Sciatic nerve (tissue), 1 donor: ENCODE data around the gene TEX22.

DNA sequence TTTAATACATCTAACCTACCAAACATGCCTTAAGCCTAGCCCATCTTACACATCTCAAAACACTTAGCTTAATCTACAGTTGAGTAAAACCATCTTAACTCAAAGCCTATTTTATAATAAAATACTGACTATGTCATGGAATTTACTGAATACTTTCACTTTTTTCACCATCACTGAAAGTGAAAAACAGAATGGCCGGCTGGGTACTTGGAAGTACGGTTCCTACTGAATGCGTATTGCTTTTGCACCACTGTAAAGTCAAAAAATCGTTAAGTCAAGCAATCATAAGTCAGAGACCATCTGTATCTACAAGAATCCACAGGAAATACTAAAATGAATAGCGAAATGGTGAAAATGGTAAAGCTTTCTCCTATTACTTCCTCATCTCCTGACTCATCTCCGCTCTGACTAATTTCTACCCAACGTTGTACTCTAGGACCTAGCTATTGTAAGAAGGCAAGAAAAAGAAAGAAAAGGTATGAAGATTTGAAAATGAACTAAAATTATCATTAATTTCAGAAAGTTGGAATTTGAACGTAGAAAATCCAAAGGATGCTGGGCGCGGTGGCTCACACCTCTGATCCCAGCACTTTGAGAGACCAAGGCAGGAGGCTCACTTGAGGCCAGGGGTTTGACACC, 5.1 kb upstream of the CDCA4 start:
- PRO-cap: no peak

DNA sequence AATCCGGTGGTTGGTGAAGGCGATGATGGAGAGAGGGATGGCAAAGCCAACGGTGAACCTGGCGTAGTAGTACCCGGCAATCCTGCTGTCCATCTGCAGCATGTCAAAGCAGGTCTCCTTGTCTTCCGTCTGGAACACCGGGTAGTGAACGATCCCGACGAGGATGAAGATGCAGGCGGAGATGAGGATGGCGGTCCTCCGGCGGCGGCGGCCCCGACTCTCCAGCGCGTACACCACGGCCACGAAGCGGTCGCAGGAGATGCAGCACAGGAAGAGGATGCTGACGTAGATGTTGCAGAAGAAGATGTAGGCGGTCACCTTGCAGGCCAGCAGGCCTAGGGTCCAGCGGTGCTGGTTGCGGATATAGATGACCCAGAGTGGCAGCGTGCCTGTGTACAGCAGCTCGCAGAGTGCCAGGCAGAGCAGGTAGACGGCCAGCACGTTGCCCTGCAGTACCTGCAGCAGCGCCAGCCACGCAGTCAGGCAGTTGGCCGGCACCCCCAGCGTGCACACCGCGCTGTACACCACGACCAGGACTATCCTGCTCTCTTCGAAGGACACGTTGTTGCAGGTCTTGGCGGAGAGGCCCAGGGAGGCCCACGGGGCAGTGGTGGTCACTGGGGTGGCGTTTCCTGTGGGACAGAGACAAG, 13.6 kb downstream of the GPR132 start:
- PRO-cap: no peak

- PRO-cap: unidirectional peak, minus-strand start at chr14:105059195
Observed at GRCh38 chr14:105059143-105059564, 6.1 kb downstream of the GPR132 start.

- PRO-cap: bidirectional peak, plus-strand start at chr14:105070029, minus-strand start at chr14:105069890; bidirectional peak, plus-strand start at chr14:105070683, minus-strand start at chr14:105070428
Observed at GRCh38 chr14:105069664-105070727, 4.8 kb upstream of the GPR132 start.

- PRO-cap: no peak
Observed at GRCh38 chr14:105071268-105071784, 6.1 kb upstream of the GPR132 start.

DNA sequence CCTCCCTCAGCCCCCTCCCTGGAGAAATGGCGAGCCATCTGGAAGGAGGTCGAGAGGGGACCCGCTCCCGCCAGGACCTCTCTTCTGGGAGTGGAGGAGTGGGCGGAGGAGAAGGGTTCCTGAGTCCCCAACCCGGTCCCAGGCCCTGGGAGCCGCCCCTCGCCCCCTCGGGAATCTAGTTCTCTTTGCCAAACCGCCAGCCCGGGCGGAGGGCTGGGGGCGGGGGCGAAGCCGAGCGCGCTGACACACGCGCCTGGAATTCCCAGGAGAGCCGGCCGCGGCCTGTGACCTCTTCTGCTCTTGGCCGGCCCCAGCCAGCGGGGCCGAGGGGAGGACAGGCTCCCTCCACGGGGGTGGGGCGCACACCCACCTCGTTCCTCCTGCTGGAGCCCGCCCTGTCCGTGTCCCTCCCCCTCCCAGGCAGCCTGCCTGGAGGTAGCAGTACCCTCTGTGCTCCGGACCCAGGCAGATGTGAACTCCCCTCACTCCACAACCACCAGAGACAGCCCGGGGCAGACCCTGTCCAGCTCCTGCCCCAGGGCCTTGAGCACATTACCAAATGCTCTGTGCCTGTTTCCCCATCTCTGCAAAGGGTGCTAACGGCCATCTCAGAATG, 23.0 kb upstream of the GPR132 start:
- PRO-cap: unidirectional peak, minus-strand start at position 82 of the sequence; unidirectional peak, minus-strand start at position 156 of the sequence

DNA sequence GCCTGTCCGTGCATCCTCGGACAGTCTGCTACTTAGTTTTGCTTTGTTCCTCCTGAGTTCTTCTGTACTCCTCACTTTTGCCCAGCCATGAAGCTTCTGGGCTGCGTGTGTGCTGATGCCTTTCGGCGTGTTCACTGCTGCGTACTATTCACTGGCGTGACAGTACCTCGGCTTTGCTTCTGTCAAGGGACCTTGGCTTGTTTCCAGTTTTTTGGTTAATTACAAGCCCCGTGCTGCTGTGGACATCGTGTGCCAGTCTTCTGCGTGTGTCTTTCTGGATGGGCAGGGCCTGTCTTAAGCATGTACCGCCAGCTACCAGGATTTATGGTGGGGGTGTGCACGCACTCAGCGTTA, 2.5 kb downstream of the PACS2 start:
- PRO-cap: no peak

DNA sequence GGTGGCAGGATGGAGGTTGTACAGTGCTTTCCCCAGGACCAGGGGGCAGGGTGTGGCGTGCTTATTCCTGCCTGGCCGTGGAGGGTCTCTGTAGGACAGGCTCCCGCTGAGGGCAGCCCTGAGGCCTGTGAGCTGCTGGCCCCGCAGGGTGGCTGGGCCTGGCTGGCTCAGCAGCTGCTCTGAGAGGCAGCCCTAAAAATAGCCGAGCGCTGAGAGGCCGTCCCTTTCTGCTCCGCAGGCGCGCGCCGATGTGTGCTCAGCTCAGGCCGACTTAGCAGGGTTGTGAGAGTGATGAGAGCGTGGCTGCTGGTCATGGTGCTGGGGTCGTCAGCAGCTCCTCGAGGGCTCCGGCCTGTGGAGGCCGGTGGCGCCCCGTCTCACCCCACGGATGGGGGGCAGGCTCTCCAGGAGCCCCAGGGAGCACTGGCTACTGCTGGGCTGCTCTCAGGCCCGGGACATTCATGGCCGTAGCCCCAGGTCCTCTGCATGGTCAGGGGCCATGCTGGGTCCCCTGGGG, 9.9 kb downstream of the PACS2 start:
- PRO-cap: no peak

GRCh38 chr14:105330434-105331021, 16.0 kb downstream of the PACS2 start:
- PRO-cap: bidirectional peak, plus-strand start at chr14:105330751, minus-strand start at chr14:105330659

DNA sequence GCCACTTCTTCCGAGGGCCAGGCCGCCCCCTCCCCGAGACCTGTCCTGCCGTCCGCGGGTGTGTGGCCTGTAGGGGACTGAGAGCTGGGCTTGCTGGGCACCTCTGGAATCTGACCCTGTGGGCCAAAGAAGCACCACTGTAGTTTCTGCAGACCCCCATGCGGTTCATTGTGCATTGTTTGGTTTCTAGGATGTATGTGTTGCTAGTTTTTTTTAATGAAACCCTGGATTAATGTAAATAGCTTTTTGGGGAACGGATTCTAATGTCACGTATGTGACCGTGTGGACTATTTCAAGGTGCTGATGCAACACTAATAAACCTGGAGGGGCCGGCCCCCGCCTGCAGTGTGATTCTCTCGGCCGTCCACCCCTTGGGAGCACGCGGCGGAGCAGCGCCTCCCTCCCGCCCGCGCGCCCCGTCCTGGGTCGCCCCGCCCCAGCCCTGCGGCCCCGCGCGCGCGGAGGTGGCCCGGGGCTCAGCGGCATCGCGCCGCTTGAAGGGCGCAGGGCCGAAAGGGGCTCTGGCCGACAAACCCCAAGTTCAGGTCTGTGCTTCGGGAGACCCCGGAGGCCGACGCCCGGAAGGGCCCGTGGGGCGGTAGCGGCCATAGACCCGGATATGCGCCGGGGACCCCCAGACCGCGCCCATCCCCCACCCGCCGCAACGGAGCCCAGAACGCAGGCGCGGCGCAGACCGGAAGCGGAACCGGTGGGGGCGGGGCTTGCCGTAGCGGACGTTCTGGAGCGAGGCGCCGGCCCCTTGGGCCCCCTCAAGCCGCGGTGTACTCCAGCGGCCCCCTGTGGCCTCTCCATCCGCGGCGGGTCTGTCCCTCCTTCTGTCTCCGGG, at the start of gene TEX22:
Gene TEX22 (plus strand): TSS at position 725 of the 847 bp plus-strand sequence.
- PRO-cap: bidirectional peak, plus-strand start at position 479 of the sequence, minus-strand start at position 496 of the sequence; bidirectional peak, plus-strand start at position 728 of the sequence, minus-strand start at position 666 of the sequence

DNA sequence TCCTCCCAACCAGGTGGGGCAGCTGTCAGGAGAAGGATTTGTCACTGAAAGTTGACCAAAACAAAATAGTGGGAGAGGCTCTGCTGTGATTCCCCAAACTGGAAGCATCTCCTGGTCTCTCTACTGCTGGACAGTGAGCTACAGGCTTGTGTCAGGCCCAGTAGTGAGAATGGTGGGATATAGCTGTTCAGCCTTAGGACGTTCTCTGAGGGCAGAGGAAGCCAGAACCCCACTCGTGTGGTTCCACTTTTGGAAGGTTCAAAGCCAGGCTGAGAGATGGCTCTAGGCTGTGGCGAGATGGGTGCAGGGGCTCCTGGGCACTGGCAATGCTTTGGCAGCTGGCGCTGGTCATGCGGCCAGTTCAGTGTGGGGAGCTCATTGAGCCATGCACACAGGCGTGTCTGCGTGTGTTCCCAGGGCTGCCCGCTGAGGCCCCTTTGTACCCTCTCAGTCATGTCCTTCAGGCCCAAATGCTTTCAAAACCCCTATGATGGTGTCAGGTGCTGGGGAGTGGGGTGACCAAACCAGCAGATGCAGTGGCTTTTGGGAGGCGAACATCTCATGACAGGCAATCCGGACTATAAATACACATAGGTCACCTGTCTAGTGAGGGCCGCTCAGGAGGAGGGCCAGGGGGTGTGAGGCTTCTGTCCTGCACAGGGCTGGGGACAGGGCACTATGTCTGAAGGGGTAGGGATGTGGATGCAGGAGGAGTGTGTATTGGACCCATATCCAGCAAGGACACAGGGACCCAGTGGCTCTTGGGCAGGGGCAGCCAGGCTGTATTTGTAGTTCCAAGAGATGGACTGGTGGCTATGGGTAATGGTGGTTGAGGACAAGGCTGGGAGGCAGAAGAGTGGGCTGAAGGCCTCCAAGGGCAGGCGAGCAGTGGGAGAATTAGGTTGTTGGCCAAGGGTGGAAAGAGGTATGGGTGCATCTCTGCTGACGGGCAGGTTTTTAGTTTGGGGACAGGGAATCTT, 1.8 kb downstream of the TEX22 start:
- PRO-cap: no peak

DNA sequence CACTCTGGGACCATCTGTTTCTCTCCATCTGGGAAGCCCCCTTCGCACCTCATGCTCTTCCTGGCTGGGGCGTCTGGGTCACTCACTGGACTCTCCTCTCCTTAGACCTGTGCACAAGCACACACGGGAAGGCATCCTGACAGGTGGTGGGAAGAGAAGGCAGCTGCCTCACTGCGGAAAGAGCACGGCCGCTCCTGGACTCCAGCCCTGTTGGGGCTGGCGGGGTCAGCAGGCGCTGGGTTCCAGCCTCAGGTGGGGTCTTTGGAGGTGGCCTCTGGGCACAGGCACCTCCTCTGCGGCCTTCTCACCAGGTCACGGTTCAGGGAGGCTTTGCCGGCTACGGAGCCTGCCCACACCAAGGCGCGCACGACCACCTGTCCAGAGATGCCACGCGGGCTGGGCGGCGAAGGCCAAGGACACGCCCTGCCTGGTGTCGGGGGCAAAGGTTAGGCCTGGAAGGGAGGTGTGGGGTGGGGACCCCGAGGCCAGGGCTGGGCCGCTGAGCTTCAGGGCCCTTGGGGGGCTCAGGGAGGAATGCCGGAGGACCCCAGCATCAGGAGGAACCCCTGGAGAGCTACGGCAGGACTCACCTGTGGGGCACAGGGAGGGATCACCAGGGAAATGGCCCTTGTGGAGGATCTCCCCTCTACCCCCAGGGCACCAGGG, 520 bp upstream of the MTA1 start:
- PRO-cap: unidirectional peak, plus-strand start at position 221 of the sequence

DNA sequence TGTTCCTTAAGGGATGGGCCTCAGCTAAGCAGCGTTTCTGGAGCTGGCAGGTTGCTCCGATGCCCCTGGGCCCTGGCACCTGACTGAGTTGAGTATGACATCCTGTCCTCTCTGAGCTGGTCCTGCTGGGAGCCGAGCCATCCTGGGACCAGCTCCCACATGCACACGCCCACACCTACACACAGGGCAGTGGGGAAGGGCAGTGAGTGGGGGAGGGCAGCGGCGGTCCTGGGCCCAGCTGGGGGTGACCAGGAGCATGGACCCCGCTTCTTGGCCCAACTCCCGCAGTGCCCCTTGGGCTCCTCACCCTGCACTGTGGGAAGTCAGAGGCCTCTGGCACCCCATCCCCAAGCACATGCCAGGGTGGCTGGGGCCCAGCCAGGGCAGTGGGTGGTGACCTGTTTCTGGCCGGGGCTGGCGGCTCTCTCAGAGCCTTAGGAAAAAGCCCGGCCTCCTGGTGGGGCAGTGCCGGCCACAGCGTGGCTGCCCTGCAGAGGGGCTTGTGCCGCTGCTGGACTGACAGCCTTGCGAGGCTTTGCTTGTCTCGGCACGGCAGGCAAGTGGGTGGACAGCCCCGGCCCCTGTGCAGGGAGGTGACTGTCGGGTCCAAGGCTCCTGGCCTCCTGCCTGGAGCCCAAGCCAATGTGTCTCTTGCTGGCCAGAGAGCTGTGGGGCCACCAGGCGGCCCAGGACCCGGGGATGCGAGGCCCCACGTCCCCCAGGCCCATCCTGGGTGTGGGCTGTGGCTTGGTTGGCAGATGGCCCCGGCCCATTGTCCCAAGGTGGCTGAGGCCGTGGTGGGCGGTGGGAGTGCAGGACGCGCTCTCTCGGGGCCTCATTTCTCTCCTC, 5.8 kb upstream of the CRIP2 start:
- PRO-cap: no peak

DNA sequence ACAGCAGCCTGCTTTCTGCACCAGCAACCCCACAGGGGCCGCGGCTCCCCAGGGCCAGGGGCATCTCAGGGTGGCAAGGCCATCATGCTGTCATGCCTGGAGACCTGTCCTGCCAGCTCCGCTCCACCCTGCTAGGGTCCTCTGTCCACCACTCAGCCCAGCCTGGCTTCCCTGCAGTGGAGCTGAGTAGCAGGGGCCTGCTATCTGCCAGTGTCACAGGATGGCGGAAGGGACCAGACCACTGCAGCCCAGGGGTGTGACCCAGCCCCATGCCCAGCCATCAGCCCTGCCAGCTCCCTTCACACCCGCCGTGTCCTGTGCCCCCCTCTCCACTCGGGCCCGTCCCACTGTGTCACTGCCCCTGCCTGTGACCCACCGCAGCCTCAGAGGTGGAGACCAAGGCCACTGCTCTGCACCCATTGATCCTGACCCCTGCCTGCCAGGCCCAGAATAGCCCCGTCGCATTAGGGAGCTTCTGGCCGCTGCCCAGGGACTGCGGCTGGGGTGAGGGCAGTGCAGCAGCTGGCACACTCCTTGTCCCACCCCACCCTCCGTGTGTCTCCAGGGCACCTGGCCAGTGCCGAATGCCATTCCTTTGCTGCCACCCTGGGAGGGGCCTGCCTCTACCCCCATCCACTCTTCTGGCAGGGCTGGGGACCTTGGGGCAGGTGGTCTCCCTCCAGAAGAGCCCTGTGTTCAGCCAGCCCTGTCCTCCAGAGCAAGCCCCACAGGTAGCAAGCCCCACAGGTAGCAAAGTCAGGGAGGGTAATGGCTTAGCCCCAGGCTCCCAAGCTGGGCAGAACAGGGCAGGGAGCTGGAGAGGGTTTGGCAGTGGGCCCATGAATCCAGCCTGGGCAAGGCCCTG, 2.1 kb upstream of the CRIP2 start:
- PRO-cap: no peak

- PRO-cap: unidirectional peak, minus-strand start at chr14:105489319; bidirectional peak, plus-strand start at chr14:105489842, minus-strand start at chr14:105489798
Observed at GRCh38 chr14:105489176-105490351, 1.5 kb upstream of the TEDC1 start.

DNA sequence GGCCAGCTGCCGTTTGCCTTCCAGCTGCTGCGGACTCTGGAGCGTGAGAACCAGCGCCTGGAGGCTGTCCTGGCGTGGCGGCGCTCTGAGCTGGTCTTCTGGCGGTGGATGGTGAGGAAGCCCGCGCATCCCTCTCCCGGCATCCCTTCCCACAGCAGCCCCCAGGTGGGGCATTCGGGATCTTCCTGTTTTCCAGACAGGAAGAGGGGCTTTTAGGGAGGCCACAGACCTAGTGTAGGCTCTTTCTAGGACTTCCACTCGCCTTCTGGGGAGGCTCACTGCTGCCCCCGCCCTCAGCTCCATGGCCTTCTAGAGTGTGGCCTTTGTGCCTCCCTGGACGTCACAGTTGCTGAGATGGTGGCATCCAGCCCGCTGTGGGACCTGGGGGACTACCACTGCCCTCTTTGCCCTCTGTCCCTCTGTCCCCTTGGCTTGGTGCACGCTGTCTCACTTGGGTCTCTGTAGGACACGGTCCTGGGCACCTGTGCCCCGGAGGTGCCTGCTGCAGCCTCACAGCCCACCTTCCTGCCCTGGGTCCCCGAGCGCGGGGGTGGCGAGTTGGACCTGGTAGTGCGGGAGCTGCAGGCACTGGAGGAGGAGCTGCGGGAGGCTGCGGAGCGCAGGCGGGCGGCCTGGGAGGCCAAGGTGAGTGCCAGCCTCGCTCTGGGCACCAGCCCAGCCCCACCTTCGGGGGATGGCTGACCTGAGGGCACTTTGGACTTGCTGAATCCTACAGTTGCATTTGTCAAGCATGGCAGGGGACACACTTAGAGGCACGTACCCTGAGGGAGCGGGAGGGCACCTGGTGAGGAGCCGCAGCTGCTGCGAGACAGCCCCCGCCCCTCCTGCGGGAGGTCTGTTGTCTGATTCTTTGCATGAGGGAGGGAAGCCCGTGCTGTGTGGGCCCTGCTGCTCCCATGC, 6.5 kb downstream of the TEDC1 start:
- PRO-cap: no peak

DNA sequence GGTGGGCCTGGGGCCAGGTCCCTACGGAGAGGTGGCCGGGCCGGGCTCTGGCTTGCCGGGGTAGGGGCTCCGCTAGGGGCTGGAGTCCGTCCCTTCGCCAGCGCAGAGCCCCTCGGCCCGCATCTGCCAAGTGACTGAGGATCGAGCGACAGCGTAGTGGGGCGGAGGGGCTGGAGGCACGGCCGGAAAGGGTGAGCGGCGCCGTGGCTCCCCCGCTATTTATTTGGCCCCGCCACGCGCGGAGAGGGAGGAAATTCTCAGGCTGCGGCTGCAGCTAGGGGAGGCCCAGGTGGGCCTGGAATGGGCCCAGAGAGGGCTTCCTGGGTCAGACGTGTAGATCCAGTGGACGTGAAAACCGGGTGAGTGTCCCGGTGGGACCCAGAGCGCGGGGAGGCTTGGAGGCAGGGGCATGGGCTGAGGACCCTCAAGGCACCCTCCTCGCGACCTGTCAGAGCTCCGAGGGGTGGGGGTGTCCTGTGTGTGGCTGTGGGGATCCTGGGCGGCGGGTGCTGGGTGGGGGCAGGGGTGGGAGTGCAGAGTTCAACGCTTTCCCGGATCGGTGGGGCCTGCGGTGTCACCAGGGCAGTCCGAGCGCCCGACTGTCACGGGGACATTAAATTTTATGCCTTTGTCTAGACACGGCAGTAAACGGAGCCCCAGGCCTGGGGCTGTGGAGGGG, 836 bp downstream of the TMEM121 start:
- PRO-cap: bidirectional peak, plus-strand start at position 288 of the sequence, minus-strand start at position 125 of the sequence

- PRO-cap: no peak
Observed at GRCh38 chr14:105586075-105586749, 59.8 kb downstream of the TMEM121 start.

- PRO-cap: no peak
Observed at GRCh38 chr14:105859450-105860421, 333.4 kb downstream of the TMEM121 start.

GRCh38 chr14:106012135-106012729, 485.8 kb downstream of the TMEM121 start:
- PRO-cap: no peak